PFSK-1 (cell line): ENCODE data around the gene MORC3.

DNA sequence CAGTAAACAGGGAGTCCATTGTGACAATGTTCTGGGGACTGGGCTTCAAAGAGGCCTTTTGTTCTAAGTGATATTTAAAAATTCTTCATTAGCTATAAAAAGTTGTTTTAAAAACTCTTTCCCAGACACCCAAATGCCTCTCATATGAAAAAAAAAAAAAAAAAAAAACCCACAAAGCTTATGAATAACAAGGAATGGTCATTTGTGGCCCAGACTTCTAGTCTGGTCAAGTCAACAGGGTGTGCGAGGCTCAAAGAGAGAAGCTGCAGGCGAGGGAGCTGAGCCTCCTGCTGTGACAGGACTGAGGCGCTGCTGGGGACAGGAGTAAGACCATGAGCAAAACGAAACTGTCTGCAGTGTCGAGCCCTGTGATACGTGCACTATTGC, 30.5 kb upstream of the KCNE2 start:
- RRBS, result no CpG with 5 or more reads among the region's 6 CpGs

DNA sequence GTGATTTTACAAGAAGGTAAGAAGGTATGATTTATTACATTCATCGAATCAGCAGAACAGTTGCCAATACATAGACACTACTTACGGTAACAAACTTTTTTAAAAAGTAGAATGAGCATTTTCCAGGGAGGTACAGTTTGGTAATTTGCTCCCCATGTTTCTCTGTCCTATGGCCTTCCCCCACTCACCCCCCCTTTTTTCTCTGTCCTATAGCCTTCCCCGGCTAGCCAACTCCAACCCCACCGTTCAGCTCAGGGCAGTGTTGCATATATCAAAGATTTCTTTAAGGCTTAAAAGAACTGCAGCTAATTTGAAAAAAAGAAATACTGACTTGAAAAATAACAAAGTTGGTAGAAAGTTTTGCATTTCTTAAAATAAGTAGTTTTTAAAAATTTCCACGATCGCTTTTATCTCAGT, 12.2 kb upstream of the KCNE1 start:
- RRBS, result no CpG with 5 or more reads among the region's 6 CpGs

GRCh38 chr21:34545013-34546049, 33.3 kb upstream of the KCNE1 start:
- RRBS, result no CpG with 5 or more reads among the region's 14 CpGs

GRCh38 chr21:34618873-34619346, 4.0 kb upstream of the RCAN1 start:
- RRBS, result no CpG with 5 or more reads among the region's 2 CpGs

- RRBS, result 36% methylated on average over 44 of the region's 87 CpGs
Measured at GRCh38 chr21:34669221-34669995, 614 bp downstream of the CLIC6 start.

GRCh38 chr21:34716917-34717630, 48.3 kb downstream of the CLIC6 start:
- RRBS, result no CpG with 5 or more reads among the region's 9 CpGs

- RRBS, result no CpG with 5 or more reads among the region's 9 CpGs
Measured at GRCh38 chr21:34817049-34817817, 148.4 kb downstream of the CLIC6 start.

DNA sequence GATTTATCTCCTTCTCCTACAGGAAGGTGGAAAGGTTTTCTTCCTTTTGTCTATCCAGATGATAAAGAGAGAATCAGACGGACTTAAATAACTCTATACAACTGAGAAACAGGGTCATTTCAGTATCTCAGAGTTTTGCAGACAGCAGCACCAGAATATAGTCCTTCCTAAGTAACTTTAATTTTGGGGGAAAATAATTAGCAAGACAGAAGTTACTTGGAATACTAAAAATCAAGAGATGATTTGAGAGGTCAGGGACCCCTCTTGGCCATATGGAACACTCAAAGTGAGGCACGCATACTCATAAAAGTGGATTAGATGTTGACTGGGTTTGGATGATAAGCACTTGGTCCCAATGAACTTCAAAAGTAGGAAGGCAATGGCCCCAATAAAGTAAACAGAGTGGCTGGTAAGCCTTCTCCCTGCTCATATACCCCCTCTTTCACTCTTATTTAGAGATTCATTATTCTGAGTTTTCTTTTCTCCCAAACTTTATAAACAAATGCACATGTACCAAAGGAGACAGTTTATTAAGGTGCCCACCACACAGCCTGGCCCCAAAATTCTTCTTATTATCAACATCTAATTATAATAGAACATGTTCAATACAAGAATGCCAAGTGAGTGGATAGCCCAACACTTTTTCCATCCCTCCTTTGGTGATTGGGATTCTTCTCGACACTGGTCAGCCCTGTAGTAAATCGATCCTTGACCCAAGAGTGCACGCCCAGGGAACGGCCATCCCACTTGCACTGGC, 161.3 kb downstream of the CLIC6 start:
- RRBS, result no CpG with 5 or more reads among the region's 6 CpGs

DNA sequence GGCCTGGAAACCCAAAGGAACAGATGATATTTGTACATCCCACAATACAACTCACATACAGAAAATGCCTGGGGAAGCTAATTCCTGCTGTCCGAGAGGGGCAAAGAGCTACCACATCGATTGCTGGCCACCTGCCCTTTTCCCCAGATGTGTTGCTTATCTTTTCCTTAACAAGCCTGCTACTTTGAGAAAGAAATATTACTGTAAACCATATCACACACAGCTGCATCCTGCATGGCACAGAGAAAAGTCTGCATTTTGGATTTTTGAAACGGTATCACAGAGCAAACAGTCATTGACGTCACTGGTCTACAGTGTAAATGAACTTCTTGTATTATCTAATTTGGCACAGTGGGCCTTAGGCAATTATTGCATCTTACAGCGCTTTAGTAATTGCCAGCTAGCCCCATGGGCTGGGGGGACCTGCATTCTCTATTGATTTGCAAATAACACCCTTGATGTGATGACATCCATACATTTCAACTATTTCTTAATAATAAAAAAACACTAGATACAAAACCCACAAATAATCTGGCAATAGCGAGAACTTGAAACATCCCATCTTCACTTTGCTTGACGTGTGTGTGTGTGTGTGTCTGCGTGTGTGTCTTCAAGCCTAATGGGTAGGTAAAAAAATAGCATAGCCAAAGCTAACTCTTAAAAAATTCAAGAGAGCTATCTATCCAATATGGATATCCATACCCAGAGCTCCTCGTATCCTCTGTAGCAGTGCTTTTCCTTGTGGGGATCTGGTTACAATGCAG, 164.8 kb downstream of the CLIC6 start:
- RRBS, result no CpG with 5 or more reads among the region's 9 CpGs

DNA sequence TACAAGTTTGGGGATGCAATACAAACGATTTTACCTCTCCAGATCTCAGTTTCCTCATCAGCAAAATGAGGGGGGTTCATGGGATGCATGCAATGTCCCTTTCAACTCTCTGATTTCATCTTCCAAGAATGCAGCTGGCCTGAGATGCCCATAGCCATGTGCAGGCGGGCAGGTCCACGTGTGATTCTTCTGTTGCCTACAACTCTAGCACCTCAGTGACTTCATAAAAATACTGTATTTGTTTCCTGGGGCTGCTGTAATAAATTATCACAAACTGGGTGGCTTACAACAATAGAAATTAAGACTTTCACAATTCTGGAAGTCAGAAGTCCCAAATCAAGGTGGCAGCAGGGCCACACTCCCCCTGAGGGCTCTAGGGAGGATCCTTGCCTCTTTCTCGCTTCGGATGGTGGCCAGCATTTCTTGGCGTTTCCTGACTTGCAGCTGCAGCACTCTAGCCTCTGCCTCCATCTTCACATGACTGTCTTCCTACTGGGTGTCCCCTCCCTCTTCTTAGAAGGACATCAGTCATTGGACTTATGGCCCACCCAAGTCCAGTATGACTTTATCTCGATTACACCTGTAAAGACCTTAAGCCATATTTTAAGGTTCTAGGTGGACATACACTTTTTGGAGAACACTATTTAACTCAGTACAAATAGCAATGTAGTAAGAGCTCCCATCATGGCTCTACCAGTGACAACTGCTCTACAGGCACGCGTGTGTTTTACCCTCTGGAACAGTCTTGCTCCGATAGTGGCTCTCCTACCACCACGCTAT, 186.7 kb downstream of the RUNX1 start:
- RRBS, result no CpG with 5 or more reads among the region's 11 CpGs

DNA sequence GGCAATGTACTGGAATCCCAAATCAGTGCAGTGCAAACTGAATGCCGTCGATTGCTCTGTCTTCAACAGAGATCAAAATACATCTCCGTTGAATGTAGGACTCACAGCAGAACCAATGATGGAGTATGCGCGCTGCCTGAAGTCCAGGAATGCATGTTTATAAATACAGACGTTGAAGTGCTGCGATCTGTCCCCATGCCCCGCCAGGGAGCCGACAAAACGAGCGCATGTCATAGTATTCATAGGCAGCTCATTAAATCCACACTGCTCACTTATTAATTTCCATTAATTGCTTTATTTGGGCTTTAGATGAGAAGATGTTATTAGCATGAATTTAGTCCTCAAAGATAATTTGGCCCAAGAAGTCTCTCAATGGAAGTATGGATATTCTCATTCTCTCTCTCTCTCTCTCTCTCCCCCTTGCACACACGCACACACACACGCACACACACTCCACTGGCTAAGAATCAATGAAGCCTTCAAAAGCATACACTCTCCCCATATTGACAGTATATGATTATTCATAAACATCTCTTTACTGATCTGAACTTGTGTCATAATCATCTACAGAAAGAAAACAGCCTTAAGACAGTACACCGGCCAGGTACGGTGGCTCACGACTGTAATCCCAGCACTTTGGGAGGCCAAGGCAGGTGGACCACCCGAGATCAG, 175.2 kb downstream of the RUNX1 start:
- RRBS, result no CpG with 5 or more reads among the region's 17 CpGs

DNA sequence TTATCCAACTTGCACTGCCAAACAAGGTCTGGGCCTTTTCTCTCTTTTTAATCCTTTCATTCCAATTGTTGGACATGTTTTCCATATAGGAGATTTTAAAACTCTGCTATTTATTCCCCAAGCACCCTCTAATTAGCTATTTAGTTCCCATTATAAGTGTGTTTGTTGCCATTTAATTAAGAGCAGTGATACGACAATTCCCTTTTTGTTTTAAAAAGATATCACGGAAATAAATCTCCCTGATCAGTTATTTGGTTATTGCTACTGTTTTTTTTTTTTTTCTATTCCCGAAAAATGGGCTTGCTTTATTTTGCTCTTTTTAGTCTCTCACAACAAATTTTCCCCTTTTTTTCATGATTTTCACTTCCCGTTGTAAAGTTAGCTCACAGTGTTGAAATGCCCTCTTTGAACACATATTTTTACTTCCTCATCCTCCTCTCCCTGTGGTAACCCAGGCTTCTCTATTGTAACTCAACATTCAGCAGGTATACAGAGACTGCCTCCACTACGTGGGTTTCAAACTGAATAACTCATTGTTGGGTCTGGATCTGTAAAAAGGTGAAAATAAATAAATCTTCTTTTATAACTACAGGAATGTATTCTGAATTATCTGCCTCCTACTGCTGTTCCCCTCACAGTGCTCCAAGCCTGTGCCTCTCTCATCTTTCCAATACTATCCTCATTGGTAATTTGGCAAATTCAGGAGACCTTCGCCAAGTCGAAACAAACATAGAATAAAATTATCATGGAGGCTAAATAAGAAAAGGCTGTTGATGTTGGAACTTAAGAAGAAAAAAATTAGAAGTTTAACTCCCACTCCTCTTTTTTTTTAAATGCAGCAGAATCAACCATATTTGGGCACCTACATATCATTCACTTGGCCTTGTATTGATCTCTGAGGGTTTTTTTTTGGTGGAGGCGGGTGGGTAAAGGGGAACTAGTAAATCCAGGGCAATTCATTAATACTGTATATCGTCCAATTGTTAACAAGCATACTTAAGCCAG, 166.4 kb downstream of the RUNX1 start:
- RRBS, result no CpG with 5 or more reads among the region's 9 CpGs

DNA sequence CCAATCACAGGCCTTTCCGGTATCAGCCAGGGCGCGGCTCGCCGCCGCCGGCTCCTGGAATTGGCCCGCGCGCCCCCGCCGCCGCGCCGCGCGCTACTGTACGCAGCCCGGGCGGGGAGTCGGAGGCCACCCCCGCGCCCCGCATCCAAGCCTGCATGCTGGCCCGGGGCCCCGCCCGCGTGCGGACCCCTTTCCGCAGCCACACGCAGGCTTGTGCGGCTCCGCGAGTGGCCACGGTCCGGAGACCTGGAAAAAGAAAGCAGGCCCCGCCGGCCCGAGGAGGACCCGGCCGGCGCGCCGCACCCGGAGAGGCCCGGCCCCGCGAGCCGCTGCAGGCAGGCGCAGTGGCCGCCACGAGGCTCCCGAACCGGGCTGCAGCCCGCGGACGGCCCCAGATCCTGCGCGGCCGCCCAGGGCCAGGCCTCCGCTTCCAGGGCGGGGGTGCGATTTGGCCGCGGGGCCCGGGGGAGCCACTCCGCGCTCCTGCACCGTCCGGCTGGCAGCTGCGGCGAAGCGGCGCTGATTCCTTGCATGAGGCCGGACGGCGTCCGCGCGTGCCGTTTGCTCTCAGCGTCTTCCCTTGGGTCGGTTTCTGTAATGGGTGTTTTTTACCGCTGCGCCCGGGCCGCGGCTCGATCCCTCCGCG, 160.2 kb downstream of the RUNX1 start:
- RRBS, result under 1% methylated on average over 59 of the region's 91 CpGs

GRCh38 chr21:35005784-35006032, 43.4 kb downstream of the RUNX1 start:
- RRBS, result no CpG with 5 or more reads among the region's 3 CpGs

GRCh38 chr21:36072387-36072780, 2.6 kb downstream of the CBR1 start:
- RRBS, result no CpG with 5 or more reads among the region's 11 CpGs

GRCh38 chr21:36164377-36164871, 7.8 kb downstream of the DOP1B start:
- RRBS, result no CpG with 5 or more reads among the region's 6 CpGs

GRCh38 chr21:36197379-36197639, 40.7 kb downstream of the DOP1B start:
- RRBS, result no CpG with 5 or more reads among the region's 5 CpGs

DNA sequence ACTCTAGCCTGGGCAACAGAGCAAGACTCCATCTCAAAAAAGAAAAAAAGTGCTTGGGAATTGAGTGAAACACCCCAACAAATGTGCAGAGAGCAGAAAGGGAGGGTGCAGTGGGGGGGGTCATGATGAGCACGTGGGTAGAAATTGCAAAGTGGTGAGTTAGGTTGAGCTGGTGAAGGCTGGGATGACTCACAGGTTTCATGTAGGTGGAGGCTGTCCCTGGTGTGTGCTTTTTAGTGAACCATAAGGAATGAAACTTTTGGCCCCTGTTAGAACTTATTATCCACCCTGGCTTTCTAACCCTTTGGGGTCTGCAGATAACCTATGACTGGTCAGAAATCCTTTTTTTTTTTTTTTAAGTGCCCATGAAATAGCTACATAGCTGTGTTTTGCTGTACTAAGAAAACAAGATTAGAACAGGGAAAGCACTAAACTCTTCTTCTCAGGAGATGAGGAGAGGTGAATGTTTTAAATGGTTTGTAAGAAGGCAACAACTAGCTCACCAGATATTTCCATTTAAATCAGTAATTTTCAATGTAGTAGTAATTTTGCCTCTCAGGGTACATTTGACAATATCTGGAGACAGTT, 47.0 kb downstream of the DOP1B start:
- RRBS, result no CpG with 5 or more reads among the region's 1 CpG

DNA sequence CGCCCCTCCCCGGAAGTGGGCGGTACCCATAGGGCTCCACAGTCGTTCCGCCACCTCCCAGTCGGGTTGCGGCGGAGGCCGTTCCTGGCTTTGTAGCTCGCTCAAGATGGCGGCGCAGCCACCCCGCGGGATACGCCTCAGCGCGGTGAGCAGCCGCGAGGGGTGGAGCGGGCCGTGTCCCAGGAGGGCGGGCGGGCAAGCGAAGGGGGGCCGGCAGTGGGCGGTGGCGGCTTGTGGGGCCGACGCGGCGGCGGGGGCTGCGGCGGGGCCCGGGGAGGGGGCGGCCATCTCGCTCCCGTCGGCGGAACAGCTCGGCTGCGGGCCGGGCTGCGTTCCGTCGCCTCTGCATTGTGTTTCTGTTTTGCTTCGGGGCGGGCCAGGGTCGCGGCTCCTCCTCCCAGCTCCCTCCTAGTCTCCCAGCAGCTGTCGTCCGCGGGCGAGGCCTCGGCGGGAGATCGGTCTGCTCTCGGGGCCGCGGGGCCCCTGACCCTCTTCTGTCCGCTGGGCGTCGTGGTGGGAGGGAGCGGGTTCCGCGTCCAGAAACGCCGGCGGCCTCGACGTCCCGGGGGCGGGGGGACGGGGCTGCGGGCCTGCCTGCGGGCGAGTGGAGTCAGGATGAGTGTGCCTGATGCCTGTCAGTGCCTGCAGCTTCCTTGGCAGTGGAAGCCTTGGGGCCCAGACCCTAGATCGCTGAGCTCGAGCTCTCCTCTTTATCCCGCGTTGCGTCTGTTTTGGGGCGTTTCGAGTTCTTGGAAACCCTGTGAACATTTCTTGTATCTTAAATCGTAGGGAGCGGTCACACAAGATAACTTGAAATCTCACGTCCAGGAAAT, at the start of gene MORC3:
Gene MORC3 (plus strand): TSS at position 39 of the 833 bp plus-strand sequence.
- RRBS, result under 1% methylated on average over 19 of the region's 87 CpGs

GRCh38 chr21:36479284-36479864, 548 bp downstream of the CLDN14 start:
- RRBS, result 64% methylated on average over 3 of the region's 18 CpGs